Cytotoxic T cell (primary cell): ENCODE measurements around the genes RIC3, C11orf16 and ASCL3.

GRCh38 chr11:8066076-8066423, 15.0 kb upstream of the TUB start:
- PRO-cap, 2 experiments, result no peak in any of the 2 experiments

GRCh38 chr11:8066849-8067489, 14.0 kb upstream of the TUB start:
- PRO-cap, 2 experiments, result no peak in any of the 2 experiments

DNA sequence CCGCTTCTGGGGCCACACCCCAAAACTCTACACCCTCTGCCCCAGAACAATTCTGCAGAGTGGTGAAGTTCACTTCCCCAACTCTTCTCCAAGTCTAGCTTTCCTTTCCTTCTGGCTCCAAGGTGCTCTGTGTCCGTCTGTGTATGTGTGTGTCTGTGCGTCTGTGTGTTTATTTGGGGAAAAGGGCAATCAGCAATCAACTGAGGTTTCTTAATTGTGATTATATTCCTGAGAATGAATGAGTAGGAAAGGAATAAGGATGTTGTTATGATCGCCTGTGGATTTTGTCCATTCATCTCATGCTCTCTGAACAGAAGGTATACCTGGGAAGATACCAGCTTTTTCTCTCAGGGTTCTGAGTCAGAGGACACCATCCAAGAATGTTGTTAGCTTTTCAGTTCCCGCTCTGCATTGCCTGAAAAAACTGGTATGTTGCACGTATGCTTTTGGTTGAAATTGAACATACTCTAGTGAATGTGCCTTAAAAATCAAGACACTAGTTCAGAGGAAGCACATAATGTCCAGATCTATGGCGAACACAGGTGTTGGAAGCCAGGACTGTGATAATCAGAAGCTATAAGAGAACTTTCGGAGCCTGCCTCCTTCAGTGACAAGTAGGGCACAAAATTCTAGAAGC, 23.4 kb downstream of the TUB start:
- PRO-cap, 2 experiments, result no peak in any of the 2 experiments

- PRO-cap, 2 experiments, result peak in 2 of 2 experiments; most common plus-strand start chr11:8168601 (in 1)
Observed at GRCh38 chr11:8168127-8169458, at the start of gene RIC3. RIC3 (minus strand) TSS chr11:8169025.

GRCh38 chr11:8223997-8224542, 39.6 kb downstream of the LMO1 start:
- PRO-cap, 2 experiments, result no peak in any of the 2 experiments

DNA sequence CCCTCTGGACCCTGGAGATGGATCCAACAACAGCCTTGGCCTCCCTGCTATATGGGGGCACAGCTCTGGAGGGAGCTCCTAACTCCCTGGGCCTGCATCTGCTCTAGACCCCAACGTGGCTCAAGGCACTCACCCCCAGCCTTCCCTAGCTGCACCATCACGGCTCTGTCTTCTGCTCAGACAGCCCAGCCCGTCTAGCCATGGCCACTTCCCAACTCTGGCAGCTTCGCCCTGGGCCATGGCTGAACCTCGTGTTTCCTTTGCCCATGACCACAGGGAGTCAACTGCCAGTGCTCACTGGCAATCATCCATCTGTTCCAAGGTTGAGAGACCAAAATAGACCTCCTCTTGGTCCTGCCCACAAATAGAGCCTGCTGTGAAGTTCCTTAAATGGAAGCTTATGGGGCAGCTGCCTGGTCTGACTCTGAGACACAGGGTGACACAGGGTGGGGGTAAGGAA, 5.4 kb downstream of the LMO1 start:
- PRO-cap, 2 experiments, result no peak in any of the 2 experiments

GRCh38 chr11:8283435-8284238, 20.0 kb upstream of the LMO1 start:
- PRO-cap, 2 experiments, result no peak in any of the 2 experiments

GRCh38 chr11:8336280-8336788, 72.7 kb upstream of the LMO1 start:
- PRO-cap, 2 experiments, result no peak in any of the 2 experiments

DNA sequence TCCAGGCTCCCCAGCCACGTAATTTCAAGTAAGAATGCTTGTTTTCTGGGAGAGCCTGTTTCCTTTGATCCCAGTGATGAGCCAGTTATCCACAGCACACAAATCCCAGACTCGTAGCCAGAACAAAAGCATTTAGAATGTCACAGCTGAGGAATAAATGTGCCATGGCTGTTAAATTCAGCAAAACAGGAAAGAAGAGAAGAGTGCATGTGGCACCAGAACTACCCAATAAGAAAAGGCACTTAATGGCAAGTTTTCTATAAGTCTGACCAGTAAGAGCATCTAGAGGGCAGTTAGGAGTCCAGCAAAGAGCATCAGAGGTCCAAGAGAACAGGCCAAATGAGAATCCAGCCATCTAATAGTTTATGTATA, 112.0 kb downstream of the STK33 start:
- PRO-cap, 2 experiments, result no peak in any of the 2 experiments

DNA sequence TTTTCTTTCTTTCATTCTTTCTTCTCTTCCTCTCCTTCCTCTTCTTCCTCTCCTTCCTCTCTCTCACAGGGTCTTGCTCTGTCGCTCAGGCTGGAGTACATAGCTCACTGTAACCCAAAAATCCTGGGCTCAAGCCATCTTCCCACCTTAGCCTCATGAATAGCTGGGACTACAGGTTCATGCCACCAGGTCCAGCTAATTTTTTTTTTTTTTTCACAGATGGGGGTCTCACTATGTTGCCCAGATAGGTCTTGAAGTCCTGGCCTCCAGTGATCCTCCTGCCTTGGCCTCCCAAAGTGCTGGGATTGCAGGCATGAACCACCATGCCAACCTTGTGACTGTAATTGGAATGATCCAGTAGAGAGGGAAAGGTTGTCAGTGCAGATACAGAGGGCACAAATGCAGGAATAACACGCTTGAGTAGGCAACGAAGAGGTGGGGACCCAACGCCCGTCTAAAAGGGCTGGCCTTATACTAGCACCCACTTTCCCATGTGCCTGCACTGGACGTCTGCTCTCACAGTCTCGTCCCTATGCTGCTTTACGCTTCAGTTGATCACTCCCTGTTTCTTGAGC, 55.2 kb downstream of the RPL27A start:
- PRO-cap, 2 experiments, result no peak in any of the 2 experiments

GRCh38 chr11:8807305-8808224, 2.9 kb downstream of the DENND2B start:
- PRO-cap, 2 experiments, result no peak in any of the 2 experiments

- PRO-cap, 2 experiments, result no peak in any of the 2 experiments
Observed at GRCh38 chr11:8808225-8808574, 2.3 kb downstream of the DENND2B start.

- PRO-cap, 2 experiments, result no peak in any of the 2 experiments
Observed at GRCh38 chr11:8833396-8834074, 23.1 kb upstream of the DENND2B start.

- PRO-cap, 2 experiments, result no peak in any of the 2 experiments
Observed at GRCh38 chr11:8834332-8834716, 23.9 kb upstream of the DENND2B start.

DNA sequence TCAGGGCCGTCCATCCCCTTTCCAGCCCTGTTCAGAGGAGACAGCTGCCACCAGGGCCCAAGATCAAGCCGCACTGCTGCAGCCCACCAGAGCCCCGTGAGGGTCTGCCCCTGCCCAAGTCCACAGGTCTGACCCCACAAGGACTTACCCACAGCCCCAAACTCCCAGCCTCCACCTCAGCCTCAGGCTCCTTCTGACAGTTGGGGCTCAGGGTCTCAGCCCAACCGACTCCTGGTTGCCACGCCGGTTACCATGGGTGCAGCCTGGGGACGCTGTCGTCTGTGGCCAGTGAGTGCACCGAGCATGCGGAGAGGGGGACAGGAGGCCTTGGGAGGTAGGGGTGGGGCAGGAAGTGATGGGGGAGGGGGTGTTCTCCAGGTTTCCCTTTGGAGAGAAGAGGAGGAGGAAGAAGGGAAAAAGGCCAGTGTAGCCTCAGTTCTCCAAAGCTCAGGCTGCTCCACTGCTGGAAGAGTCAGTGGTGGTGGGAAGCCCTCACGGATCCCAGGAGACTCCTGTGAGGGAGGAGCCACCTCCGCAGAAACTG, at the start of gene C11orf16:
Gene C11orf16 (minus strand): TSS at position 195 of the 544 bp plus-strand sequence.
- PRO-cap, 2 experiments, result no peak in any of the 2 experiments

GRCh38 chr11:8942956-8943275, at the start of gene ASCL3:
ASCL3 (minus strand) TSS chr11:8943016.
- PRO-cap, 2 experiments, result no peak in any of the 2 experiments

DNA sequence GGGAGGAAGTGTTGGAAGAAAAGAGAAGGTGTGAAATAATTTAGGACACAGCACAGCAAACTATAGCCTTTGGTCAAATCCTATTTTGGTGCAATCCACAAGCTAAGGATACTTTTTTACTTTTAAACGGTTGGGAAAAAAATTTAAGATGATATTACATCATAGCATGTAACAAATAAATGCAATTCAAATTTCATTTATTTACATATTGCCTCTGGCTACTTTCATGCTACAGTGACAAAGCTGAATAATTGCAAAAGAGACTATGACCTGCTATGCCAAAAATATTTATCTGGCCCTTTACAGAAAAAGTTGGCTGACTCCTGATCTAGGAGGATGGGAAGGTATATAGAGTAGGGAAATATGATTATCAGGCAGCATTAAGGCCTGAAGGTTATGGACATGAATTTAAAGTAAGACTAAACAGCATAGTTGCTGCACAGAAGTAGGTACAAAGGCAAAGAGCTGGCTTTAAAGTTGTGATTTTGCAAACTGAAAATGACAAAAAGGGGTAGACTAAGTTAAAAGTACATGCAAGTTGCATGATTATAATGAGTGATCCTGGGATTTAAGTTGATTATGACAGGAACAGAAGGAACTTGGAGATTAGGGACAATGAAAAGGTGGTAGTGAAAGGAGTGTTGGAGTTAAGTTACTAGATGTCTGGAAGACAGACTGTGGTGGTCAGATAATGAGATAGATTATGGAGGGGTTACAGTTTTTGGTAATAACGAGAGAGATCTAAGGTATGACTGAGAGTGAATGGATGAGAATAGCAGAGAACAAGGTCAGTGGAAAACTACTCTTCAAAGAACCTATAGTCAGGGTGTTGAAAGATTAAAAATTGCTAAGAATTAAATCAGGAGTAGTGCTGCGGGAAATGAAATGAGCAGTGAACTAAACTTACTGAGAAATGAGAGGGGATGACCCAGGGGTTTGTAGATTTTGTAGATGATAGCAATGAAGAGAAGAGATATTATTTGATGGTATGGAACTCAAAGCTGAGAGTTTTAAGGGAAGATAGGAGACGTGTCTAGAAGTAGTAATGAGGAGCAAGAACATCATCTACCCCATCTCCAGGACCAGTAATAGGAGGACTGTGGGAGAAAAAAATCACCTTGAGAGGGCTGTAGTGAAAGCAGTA, 7.6 kb upstream of the TMEM9B start:
- PRO-cap, 2 experiments, result no peak in any of the 2 experiments

DNA sequence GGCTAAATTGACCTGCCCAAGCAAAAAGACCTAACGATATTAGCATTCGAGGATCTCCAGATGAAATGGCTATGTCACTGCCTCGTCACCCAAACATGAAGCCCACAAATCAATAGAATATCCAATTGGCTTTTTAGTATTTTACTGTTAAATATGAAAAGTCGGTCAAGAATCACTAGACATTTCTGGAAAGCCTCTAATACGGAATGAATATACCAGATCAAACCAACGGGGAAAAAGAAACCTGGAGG, 29.1 kb downstream of the SCUBE2 start:
- PRO-cap, 2 experiments, result no peak in any of the 2 experiments

DNA sequence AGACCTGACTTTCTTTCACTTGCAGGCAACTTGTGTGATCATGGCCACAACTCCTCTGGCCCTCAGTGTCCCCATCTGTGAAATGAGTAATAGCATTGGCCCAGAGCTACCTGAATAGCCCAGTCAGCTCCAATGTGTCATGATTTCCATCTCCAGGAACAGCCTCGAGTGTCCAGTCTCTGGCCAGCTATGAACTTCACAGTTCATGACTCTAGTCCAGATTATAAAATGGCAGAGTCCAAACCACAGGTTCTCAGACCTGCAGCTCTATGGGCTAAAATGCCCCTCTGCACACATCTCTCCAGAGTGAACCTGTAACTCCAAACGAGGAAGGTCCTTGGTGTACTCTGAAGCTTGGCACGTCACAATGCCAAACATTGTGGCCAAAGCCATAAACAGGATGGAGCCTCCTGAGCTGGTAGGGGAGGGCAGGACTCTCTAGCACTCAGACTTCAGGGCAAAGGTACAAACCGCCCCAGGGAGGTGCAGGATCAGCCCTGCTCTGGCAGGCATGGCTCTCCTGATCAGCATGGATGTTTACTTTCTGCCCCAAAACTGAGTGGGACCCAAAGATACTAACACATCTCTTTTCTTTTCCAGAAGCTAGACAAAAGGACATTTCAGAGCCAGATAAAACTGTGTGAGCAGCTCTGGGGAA, 2.4 kb downstream of the SCUBE2 start:
- PRO-cap, 2 experiments, result no peak in any of the 2 experiments

DNA sequence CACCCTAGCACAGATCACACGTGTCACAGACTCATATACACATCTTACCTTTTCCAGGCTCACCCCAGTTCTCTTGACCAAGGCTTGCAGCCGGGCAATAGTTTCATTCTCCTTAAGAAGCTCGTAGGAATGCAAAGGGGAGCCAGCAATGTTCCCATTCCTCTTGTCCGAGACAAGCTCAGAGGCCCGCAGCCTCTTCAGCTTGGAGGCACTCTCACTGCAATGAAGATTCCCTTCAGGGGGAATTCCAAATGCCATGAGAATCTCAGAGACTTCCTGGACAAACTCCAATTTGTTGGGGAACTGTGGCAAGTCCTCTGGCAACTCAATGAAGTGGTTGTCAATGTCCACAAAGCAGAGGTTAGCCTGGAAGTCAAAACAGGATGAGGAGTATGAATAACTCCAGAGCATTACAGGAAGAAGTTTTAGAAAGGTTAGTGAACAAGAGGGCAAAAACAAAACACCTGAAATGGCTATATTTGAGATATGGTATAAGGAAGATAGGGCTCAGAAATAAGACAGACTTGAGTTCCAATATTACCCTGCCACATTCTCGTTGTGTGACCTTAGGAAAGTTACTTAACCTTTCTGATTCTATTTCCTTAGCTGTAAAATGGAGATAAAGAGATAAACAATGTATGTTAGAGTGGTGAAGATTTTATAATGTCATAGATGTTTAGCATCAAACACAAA, 84.3 kb downstream of the DENND5A start:
- PRO-cap, 2 experiments, result no peak in any of the 2 experiments